ENCODE results near the genes ZNF322, H2BC12, POM121L2, H3C10, H2BC17 and SCAND3.

DNA sequence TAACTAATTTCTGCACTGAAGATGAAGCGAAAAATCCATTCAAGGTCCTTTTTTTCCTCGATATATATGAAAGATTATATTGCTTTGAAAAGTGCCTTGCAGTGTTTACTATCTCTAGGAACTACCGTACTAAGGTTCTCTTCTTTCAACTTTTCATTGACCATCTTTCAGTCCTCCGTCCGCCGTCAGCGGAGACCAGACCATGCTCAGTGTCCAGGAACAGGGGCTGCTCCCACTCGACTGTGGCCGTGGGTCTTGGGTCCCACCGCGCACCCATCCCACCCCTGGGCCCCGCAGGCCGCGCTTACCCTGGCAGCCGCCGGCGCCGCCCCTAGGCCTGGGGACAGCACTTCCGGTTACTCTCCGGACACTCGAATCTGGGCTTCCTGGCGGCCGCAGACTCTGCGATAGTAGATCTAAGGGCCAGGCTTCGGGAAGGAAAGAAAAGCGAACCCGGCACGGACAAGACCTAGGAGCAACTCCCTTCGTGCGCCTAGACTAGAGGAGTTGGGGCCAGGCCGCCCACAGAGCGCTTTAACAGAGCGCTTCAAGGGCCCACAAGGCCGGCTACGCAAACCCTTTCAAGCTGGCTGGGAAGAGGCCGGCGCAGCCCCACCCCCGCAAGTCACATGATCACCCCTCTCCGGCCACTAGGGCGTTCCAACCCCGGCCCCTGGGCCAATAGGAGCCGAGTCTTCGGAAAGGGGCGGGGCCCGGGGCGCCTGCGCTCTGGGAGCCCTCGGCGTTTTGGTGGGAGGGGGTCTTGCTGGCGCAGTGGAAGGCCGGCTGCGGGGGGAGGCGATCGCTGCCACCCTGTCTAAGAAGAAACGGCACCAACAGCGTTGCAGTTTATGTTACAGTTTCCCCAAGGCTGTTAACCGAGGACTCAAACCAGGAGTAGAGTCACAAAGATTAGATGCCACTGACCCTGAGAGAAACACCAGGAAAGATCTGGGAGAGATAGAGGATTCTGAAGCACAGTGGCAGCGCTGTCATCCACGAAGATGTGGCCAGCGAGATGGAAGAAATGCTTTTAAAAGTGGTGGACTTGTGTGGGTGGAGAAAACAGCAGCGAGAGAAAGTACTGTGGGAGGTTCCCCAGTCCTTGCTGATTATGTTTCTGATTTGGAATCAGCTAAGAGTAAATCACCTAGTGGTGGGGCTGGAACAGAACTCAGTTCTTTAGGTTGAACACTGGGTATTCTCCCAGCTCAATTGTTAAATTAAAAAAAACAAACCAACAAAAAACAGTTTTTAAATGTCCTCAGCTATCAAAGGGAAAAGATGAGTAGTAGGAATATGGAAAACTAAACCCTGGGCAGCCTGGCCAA lies at the start of gene ZNF322:
Gene ZNF322, minus strand, starts transcription at position 614 of the 1,331 bp plus-strand sequence.
- RRBS: under 1% methylated on average over 11 of the region's 61 CpGs

DNA sequence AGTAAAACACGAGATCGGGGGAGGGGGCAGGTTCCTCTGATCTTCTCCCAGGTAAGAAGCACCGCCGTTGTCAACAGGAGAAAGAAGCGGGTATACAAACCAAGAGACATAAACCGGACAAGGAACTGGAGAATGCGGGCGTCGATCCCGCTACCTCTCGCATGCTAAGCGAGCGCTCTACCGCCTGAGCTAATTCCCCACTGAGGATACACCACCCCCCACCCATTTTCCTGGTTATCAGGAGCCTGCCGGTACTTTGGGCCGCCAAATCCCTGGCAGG lies 111.3 kb upstream of the ZNF322 start:
- RRBS: no CpG with 5 or more reads among the region's 16 CpGs

GRCh38 chr6:27019631-27020872 lies 112.5 kb downstream of the H2BC11 start:
- RRBS: 2% methylated on average over 15 of the region's 68 CpGs

- RRBS: 0% methylated on average over 2 of the region's 25 CpGs
Measured at GRCh38 chr6:27091323-27092186, 41.0 kb downstream of the H2BC11 start.

- RRBS: no CpG with 5 or more reads among the region's 32 CpGs
Measured at GRCh38 chr6:27146517-27146941, at the start of gene H2BC12. H2BC12 (minus strand) TSS chr6:27146855.

GRCh38 chr6:27187184-27188298 lies 40.6 kb downstream of the H2AC12 start:
- RRBS: no CpG with 5 or more reads among the region's 26 CpGs

DNA sequence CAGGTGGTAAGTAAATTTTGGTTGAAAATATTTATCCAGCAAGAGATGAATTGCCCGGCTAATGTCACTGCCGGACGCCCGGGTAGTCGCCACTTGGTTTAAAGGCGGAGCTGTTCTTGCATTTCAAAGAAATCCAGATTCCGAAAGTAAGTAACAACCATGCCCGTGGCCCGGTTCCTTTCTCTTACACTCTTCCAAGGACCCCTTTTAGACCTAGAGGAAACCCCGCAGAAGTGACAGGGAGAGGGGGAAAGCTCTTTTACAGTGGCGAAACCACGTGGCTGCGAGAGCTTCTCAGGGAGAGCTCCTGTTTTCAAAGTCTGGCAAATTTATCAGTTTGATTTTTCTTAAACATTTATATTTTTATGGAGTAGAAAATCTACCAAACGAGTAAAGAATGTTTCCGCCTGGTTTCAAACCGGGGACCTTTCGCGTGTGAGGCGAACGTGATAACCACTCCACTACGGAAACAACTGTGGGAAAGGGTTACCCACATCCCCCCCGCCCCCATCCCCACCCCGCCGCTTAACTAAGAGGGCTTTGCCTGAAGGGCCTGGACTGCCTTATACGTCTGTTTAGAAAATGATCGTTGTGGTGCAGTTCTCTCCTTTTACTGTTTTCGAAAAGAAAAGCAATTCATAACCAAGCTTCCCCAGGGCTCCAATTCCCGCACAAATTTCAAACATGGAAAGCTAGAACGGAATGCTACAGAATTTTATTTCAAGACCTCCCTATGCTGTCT lies 41.6 kb upstream of the PRSS16 start:
- RRBS: 11% methylated on average over 6 of the region's 29 CpGs

DNA sequence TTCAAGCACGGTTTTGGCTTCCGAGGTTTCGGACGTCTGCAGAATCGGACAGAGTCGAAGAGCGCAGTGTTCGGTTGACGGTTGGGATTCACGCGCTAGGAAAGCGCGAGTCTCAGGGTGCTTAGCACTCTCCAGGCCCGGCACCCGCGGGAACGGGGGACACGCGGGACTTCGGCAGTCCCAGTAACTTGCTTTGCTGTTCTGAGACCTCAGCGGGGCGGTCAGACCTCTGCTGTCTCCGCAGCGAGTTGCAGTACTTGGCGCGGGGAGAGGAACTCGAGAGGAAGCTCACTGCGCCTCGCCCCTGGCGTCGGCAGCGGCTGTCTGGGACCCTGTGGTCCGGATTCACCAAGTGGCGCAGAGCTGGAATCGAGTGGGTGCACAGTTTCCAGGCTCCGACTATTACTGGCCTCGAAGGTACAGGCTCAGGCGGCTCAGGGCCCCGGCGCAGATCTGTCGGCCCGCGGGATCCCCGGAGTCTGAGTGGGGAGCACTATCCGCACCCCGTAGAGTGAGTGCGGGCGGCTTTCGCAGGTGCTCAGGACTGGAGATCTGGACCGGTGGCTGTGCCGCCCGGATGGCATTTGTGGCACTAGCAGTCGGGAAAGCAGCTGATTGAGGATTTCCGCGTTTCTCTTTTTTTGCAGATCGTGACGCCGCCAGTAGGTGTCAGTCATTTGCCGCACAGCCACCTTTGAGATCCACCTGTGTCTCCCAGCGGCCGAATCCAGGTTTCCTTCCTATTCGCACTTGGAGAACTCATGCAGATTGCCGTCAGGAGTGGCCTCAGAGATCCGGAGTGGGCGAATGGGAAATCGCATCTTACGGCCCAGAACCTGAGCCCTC lies at the start of gene POM121L2:
Gene POM121L2, minus strand, starts transcription at position 76 of the 846 bp plus-strand sequence.
- RRBS: 2% methylated on average over 5 of the region's 67 CpGs

DNA sequence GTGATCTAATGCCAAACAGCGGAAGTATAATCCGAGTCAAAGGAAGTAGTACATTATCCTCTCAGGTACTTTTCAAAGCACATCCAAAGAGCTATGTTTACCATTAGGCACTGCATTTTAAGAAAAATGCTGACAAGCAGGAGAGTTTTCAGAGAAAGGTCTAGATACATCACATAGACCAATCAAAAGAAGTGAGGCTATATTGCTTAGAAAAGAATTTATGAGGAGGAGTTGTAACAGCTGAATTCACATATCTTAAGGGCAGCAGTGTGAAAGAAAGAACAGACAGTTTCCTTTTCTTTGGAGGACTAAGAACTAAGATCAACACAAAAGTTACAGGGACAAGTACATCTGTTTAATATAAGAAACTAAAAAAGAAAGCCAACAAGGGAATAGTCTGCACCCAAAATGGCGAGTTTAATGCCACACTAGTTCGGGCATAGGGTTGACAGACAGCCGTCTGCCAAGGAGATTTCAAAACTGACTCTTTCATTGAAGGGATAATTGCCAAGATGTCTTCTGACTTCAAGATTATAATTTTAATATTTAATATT lies 1.4 kb downstream of the ZNF184 start:
- RRBS: no CpG with 5 or more reads among the region's 5 CpGs

- RRBS: no CpG with 5 or more reads among the region's 28 CpGs
Measured at GRCh38 chr6:27502574-27503320, 29.8 kb upstream of the ZNF184 start.

- RRBS: no CpG with 5 or more reads among the region's 7 CpGs
Measured at GRCh38 chr6:27618223-27618440, 145.2 kb upstream of the ZNF184 start.

DNA sequence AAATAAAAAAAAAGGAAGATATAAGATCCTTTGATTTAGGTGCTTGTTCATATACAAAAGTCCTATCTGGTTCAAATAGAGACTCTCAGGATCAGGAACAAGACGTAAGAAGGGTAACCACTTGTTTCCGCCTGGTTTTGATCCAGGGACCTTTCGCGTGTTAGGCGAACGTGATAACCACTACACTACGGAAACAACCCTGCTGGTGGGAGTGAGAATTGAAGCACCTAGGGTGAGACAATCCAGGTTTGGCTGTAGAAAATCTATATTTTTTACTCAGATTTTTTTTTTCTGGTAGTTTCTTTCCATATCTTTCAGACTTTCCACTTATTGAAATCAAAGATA lies 157.0 kb downstream of the H2BC13 start:
- RRBS: no CpG with 5 or more reads among the region's 7 CpGs

DNA sequence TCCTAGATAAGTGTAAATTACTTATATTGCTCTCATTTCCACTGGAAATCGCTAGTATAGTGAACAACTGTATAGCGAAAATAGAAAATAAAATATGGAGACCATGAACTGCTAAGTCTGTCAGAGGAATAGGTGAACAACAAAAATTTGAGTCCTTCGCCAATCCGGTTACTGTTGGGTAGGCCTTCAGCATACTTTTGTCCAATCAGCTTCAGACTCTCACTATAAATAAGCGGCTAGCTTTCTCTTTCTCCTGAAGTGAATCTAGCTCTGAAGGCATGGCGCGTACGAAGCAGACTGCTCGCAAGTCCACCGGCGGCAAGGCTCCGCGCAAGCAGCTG lies at the start of gene H3C10:
Gene H3C10, plus strand, starts transcription at position 256 of the 341 bp plus-strand sequence.
- RRBS: no CpG with 5 or more reads among the region's 13 CpGs

DNA sequence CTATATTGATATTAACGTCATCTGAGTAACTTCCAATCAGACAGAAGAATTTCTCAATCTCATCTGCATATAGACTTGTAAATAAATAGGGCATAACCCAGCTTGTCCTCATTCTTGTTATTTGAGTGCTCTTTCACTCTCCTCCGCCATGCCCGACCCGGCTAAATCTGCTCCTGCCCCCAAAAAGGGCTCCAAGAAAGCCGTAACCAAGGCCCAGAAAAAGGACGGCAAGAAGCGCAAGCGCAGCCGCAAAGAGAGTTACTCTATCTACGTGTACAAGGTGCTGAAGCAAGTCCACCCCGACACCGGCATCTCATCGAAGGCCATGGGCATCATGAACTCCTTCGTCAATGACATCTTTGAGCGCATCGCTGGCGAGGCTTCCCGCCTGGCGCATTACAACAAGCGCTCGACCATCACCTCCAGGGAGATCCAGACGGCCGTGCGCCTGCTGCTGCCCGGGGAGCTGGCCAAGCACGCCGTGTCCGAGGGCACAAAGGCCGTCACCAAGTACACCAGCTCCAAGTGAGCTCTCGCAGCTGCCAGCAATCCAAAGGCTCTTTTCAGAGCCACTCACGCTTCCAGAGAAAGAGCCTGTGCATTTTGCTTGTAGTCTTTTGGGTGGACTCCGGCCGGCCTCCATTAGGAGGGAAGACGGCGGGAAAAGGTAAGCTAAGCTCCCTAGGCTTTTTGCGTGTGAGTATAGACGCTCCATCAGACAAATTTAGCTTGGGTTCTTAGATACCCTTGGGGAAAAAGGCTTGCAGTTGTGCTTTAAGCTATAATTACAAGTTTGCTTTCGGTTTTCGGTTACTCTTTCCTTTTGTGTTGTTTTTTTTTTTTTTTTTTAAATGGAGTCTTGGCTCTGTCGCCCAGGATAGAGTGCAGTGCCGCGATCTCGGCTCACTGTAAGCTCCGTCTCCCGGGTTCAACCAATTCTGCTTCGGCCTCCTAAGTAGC lies at the start of gene H2BC17:
Gene H2BC17, plus strand, starts transcription at position 111 of the 960 bp plus-strand sequence.
- RRBS: no CpG with 5 or more reads among the region's 46 CpGs

GRCh38 chr6:28329335-28329750 lies 6.6 kb downstream of the ZSCAN31 start:
- RRBS: no CpG with 5 or more reads among the region's 8 CpGs

DNA sequence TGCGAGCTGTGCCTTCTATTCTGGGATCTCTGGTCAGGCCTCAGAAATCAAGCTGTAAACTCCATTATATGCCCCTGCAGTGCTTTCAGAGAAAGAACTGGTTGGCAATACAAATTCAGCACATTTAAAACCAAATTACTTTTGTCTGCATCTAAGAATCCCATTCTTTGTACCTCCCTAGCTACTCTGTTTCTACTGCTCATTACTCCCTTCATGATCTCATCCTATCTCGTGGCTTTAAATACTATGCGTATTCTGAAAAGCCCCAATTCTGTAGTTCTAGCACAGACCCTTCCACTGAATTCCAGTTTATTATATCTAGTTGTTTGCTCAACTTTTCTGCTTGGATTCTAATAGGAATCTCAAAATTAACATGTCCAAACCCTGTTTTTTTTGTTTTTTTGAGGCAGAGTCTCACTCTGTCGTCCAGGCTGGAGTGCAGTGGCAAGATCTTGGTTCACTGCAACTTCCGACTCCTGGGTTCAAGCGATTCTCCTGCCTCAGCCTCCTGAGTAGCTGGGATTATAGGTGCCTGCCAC lies 4.9 kb downstream of the ZSCAN12 start:
- RRBS: no CpG with 5 or more reads among the region's 6 CpGs

DNA sequence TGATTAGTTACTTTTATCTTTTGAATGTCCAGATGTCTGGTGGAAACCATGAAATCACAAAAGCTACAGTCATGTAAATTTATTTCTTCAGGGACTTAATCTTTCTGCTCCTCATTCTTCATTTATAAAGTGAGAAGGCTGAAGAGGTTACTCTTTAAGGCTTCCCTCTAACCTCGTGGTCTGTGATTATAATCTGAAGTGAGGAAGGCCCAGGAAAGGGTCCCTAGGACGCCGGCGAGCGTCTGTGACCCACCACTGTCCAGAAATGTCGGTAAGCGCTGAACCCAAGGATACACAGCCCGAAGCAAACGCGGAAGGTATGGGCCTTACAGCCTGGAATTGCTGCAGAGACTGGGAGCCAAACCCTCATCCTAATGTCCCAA lies 437 bp downstream of the ZSCAN12 start:
- RRBS: no CpG with 5 or more reads among the region's 10 CpGs

DNA sequence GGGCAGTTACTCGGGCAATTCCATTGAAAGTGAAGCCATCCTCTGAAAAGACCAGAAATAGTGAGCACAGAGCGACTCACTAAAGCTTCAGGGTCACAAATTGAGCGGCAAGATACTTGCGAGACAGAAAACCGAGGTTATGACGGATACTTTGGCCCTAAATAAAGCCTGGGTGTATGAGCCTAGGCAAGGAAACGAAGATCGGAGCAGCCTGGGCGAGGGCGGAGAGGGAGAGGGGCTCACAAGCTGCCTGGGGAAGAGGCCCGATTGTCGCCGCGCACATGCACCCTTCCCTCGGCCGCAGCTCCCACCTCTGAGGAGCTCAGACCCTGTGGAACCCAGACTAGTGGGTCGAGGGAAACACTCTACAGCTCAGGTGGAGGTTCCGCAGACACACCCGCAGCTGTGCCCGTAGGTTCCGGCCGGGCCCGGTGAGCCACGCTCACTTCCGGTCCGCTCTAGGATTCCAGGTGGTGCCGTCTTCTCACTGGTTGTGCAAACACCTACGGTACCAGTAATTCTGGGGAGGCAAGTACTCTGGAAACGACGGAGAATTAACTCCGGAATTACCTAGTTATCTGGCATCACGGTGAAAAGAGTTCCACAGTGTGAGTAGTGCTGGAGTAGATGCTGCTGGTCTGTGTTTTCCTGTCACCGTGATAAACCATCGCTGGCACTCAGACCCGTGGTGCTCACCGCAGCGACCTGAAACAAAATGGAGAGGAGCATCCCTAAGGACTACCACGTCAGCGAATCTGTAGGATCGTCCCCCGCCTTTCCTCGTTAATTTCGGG lies at the start of gene SCAND3:
Gene SCAND3, minus strand, starts transcription at position 407 of the 794 bp plus-strand sequence.
- RRBS: no CpG with 5 or more reads among the region's 43 CpGs

- RRBS: no CpG with 5 or more reads among the region's 27 CpGs
Measured at GRCh38 chr6:28621134-28621744, 34.1 kb upstream of the SCAND3 start.

DNA sequence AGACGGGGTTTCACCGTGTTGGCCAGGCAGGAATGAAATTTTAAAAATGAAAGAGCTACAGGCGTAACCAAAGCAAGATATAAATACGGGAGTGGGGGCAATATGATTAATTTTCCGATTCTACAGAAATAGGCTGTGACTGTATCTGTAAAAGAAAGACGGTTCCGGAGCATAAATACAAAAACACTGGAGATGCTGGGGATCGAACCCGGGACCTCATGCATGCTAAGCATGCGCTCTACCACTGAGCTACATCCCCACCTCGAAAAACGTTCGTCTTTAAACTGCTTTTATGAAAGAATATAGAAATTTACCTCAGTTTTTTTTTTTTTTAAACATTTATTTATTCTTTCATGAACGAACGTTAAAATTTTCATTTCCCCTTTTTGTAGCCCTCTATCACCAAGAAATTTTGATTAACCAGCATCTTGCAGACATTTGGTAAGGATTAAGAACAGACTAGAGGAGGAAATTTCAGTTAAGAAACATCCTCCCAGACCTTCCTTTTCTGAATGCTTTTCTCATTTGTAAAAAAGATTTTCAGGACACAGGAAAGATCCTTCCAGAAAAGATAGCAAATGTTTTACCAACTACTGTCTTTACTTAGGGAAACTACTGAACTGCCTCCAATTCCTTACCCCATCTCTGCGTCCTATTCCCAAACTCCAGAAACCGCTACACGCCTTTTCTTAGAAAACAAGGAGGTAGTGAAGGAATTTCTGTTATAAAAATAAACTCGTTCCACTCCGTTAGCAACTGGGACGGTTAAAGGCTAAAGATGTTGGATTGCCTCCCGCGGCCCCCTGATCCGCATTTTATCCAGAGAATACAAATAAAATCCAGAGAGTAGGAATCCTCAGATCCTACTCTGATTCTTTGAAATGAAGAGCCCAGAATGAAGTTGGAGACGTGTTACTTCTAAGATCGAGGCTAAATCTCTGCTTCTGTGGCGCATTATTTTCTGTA lies 71.2 kb upstream of the SCAND3 start:
- RRBS: no CpG with 5 or more reads among the region's 27 CpGs